Esophagus squamous epithelium (tissue), 4 donors: ENCODE measurements around a stretch of chr1.

- PRO-cap: bidirectional peak, plus-strand start at chr1:2230546, minus-strand start at chr1:2230512
- RAMPAGE, long total RNA, 4 experiments: no peak in any of the 4 experiments
These were observed 2.1 kb downstream of the SKI start for GRCh38 chr1:2230017-2230799.

- PRO-cap: no peak
- RAMPAGE, long total RNA, 4 experiments: no peak in any of the 4 experiments
These were observed 4.6 kb downstream of the SKI start for GRCh38 chr1:2232412-2233374.

DNA sequence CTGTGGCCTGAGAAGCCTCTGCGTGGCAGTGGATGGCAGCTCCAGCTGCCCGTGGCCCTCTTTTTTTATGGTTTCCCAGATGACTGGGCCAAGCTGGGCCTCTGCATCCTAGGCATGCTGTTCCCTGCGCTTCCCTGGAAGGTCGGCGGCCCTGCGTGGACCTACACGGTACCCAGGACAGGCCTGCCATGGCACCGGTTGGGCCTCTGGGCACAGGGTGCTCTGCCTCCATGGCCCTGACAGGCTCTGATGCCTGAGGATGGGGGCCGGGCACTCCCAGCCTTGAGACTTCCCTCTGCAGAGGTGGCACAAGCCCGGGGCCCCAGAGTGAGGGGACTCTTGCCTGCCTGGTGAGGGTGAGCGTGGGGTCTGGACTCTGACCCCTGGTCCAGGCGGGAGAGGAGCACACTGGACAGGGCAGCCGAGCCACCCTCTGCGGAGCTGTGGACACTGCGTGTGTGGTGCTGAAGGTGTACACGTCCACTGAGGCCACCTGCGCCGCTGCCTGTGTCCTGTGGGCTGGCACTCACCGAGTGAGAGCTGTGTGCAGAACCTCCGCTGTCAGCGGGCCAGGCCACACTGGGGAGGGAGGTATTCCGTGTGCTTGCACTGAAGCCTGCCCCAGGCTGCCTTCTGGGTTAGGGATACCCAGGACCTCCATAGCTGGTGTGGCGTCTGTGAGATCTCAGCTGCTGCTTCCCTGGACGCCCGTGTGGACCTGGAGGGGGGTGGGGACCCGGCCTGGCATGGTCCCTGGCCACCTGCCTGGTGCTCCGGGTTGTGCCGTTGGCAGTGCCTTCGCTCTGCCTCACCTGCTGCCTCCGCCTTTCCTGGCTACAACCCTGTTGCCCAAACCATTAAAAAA, 10.3 kb downstream of the SKI start:
- PRO-cap: no peak
- RAMPAGE, long total RNA, 4 experiments: no peak in any of the 4 experiments

- PRO-cap: no peak
- RAMPAGE, long total RNA, 4 experiments: no peak in any of the 4 experiments
These were observed 77.7 kb downstream of the SKI start for GRCh38 chr1:2305740-2306353.

DNA sequence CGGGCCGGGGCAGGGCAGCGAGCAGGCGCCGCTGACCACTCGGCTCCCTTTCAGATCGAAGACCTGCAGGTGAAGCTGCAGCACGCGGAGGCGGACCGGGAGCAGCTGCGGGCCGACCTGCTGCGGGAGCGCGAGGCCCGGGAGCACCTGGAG, 78.3 kb downstream of the SKI start:
- PRO-cap: no peak
- RAMPAGE, long total RNA, 4 experiments: no peak in any of the 4 experiments

GRCh38 chr1:2360800-2361262, 30.5 kb downstream of the MORN1 start:
- PRO-cap: no peak
- RAMPAGE, long total RNA, 4 experiments: no peak in any of the 4 experiments

DNA sequence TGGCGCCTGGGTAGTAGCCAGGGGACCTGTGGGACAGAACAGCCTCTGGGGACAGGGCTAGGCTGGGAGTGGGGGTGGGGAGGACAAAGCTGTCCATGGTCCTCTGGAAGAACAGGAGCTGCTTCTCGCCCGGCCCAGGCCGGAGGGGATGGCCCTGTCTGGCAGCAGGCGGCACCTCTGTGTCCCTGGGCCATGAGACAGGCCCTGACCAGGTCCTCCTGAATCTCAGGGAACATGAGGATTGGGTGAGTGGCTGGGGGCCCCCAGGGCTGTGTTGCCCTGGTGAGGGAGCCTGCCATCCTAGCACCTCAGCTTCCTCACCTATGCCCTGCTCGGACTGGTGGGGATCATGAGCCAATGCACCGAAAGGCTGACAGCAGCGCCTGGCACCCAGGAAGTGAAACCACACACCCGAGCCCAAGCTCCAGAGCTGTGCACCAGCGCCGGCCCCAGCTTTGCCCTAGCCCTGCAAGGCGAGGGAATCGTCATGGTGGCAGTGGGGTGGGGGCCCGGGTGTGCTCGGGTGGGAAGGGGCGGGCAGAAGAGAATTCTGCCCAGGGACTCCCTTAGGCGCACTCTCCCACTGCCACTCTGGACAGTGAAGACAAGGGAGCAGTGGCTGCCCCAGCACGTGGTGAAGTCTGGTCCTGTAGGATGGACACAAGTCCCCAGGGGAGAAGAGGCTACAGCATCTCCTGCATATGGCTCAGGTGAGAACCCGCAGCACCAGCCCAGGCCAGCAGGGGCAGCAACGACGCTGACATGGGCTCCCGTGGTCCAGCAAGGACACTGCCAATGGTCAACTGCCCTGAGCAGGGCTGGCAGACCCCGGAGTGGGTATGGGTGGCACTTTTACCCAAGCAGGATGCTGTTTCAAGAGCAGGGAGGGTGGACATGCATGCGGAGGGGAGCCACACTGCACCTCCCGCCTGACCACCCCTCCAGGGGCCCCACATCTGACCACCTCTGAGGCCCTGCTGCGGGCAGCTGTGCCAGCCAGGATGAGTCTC, 9.0 kb downstream of the MORN1 start:
- PRO-cap: no peak
- RAMPAGE, long total RNA, 4 experiments: no peak in any of the 4 experiments

- PRO-cap: bidirectional peak, plus-strand start at chr1:2390488, minus-strand start at chr1:2390374; bidirectional peak, plus-strand start at chr1:2390595, minus-strand start at chr1:2390527
- RAMPAGE, long total RNA, 4 experiments: no peak in any of the 4 experiments
These were observed 1.3 kb downstream of the MORN1 start for GRCh38 chr1:2389943-2390653.

- PRO-cap: no peak
- RAMPAGE, long total RNA, 4 experiments: no peak in any of the 4 experiments
These were observed 9.4 kb downstream of the PEX10 start for GRCh38 chr1:2402796-2403551.

GRCh38 chr1:2408833-2409396, 3.4 kb downstream of the PEX10 start:
- PRO-cap: no peak
- RAMPAGE, long total RNA, 4 experiments: no peak in any of the 4 experiments

GRCh38 chr1:2414166-2414622, 1.8 kb upstream of the PEX10 start:
- PRO-cap: no peak
- RAMPAGE, long total RNA, 4 experiments: no peak in any of the 4 experiments

DNA sequence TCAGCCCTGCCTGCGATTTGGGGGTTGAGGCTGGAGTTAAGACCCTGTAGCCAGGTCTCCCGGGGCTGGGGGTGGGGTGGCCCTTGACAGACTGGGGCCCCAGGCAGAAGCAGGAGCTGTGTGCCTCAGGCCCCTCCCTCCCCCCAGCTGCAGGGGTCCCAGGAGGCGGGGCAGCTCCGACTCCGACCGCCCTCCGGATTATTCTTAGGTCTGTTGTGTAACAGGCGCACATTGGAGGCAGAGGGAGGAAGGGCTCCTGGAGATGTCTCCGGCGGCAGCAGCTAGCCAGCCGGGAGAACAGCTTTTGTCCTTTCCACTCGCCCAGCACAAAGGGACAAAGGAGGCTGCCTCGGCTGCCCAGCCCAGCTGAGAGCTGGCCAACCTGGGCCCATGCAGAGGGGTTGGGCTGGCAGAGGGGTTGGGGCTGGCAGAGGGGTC, 29.7 kb upstream of the PLCH2 start:
- PRO-cap: no peak
- RAMPAGE, long total RNA, 4 experiments: no peak in any of the 4 experiments

DNA sequence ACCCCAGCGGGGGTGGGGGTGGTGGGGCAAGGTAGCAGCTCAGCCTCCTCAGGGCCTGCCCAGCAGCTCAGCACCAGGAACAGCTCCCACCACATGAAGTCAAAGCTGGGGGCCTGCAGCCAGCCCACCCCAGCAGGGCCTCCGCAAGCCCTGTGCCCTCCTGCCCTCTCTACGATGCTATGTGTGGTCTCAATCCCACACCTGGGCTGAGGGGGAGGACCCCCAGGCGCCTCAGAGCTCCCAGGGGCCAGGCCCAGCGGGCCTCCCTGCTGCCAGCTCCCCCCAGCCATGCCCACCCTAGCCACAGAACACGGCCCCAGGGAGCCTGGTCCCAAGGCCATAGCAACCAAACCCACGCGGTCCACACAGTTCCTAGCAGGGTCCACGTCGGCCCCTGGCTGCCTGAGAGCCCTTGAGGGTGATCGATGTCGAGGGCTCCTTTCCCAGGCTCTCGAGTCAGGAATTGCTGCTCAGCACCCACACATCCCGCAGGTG, 18.5 kb downstream of the PANK4 start:
- PRO-cap: no peak
- RAMPAGE, long total RNA, 4 experiments: no peak in any of the 4 experiments

DNA sequence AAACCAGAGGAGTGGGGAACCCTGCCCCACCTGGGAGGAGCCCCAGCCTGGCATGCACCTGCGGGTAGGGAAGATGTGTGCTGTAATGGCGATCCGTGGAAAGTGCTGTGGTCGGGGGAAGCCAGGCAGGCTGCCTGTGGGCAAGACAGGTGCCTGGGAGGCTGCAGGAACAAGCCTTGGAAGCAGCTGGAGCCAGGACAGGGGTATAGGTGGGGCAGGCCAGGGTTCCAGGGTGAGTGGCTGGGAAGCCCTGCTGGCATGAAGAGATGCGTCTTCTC, 641 bp upstream of the PANK4 start:
- PRO-cap: bidirectional peak, plus-strand start at position 85 of the sequence, minus-strand start outside the sequence
- RAMPAGE, long total RNA, 4 experiments: no peak in any of the 4 experiments

- PRO-cap: no peak
- RAMPAGE, long total RNA, 4 experiments: no peak in any of the 4 experiments
These were observed 5.3 kb upstream of the HES5 start for GRCh38 chr1:2535224-2535929.

DNA sequence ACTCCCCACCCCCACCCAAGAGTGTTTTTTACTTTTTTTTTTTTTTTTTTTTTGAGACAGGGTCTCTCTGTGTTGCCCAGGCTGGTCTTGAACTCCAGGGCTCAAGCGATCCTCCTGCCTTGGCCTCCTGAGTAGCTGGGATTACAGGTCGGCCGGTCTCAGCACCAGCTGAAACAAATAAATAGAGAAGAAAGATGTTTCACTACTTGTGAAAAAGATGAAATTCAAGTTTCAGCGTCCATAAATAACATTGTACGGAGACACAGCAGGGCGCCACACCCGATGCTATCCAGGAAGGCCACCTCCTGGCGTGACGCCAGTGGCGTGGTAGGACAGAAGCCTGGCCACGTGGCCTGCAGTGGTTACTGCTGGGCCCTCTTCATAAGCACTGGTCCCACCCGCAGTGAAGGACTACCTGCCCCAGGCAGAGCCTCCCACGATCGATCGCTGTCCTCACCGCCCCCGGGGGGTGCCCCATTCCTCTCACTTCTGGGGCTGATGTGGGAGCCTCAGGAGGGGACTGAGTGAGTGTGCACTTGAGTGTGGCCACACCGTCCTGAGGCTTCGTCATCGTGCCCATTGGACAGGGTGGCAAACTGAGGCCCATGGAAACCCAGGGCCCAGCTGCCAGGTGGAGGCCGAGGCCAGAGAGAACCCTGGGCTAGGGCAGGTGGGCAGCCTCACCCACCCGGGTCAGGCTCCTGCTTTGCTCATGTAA, 11.5 kb upstream of the HES5 start:
- PRO-cap: no peak
- RAMPAGE, long total RNA, 4 experiments: no peak in any of the 4 experiments

DNA sequence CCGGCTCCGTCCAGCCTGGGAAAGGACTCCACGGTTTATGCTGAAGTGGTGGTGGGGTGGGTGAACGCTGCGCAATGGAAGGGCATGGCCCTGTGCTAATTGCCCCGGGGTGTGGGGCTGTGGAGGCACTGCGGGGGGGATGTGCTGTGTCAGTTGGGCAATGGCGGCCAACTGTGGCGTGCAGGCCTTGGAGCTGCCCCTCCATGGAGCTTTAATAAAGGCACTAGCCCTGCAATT, 9.0 kb upstream of the TNFRSF14 start:
- PRO-cap: no peak
- RAMPAGE, long total RNA, 4 experiments: no peak in any of the 4 experiments

GRCh38 chr1:2547463-2547678, 8.8 kb upstream of the TNFRSF14 start:
- PRO-cap: no peak
- RAMPAGE, long total RNA, 4 experiments: no peak in any of the 4 experiments

DNA sequence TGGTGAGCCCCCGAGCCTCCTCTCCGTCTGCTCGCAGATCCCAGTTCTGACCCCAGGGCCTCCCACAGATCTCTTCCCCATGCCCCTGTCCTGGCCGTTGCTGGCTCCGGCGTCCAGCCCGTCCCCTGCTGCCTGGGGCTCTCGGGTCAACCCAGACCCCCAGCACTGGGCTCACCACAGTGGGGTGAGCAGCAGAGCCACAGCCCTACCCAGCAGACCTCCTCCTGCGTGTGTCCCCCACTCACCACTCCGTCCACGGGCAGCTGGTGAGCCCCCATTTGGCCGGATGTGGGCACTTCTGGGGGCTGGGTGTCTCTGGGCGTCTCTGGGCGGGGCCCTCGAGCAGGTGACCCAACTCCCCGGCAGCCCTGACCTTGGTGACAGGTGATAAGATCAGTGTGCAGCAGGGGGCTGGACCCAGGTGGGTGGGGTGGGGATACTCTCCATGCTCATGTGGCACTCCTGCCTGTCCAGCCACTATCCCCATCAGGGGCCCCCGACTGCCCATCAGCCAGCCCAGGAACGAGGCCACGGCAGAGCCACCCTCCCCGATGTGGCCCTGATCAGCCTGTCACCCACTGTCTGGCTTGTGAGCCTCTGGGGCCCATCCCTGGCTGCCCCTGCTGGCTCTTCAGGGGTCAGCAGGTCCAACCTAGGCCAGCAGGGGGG, 695 bp downstream of the TNFRSF14 start:
- PRO-cap: bidirectional peak, plus-strand start at position 396 of the sequence, minus-strand start at position 254 of the sequence
- RAMPAGE, long total RNA, 4 experiments: no peak in any of the 4 experiments

DNA sequence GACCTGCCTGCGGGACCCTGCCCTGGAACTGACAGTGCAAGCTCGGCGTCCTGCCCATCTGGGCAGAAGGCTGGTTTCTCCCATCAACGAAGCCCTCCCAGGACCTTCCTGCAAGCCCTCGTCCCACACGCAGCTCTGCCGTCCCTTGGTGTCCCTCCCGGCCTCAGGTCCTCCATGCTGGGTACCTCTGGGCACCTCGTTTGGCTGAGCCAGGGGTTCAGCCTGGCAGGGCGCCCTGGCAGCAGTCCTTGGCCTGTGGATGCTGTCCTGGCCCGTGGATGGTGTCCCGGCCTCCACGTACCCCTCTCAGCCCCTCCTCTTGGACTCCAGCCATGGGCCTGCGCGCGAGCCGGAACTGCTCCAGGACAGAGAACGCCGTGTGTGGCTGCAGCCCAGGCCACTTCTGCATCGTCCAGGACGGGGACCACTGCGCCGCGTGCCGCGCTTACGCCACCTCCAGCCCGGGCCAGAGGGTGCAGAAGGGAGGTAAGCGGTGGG, 3.4 kb downstream of the TNFRSF14 start:
- PRO-cap: no peak
- RAMPAGE, long total RNA, 4 experiments: start-site peak on the plus strand in 1 of 4 experiments, centred at position 331 of the sequence, 5 reads per replicate